Measurements from ENCODE around the gene UBE2L3.

- PRO-cap: no peak
These were observed 6.4 kb downstream of the DGCR6L start for GRCh38 chr22:20313429-20313914.

DNA sequence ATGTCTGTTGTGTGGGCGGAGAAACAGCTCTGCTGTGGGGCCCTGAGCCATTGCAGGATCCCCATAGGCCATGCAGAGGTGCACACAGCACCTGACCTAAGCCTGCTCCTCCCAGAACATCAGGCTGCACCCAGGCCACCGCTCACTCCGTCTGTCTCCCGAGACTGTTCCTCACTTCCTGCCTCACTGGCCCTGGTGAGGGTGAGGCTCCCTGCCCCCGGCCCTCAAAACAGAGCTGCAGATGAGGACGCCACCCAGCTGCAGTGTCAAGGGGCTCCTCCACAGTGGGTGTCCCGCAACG, 3.0 kb upstream of the DGCR6L start:
- PRO-cap: no peak

- PRO-cap: no peak
These were observed 14.2 kb downstream of the ZNF74 start for GRCh38 chr22:20408124-20408580.

DNA sequence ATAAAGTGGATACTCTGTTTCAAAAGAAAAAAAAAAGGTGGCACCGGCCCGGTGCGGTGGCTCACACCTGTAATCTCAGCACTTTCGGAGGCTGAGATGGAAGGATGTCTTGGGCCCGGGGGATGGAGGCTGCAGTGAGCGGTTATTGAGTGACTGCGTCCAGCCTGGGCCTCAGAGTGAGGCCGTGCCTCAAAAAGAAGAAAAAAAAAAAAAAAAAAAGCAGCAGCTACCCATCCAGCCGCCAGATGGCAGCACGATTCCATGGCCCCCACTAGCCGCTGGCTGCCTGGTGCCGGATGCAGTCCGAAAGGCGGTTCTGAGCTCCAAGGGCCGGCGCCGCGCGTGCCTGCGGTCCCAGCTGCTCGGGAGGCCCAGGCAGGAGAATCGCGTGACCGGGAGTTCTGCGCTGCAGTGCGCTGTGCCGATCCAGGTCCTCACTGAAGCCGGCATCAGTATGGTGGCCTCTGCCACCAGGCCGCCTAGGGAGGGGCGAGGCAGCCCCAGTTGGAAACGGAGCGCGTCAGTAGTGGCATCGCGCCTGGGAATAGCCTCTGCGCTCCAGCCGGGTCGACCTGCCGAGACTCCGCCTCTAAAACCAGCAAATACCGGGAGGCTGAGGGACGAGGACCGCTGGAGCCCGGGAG, 19.4 kb downstream of the SCARF2 start:
- PRO-cap: no peak

GRCh38 chr22:20511723-20512102, 4.3 kb downstream of the MED15 start:
- PRO-cap: no peak

DNA sequence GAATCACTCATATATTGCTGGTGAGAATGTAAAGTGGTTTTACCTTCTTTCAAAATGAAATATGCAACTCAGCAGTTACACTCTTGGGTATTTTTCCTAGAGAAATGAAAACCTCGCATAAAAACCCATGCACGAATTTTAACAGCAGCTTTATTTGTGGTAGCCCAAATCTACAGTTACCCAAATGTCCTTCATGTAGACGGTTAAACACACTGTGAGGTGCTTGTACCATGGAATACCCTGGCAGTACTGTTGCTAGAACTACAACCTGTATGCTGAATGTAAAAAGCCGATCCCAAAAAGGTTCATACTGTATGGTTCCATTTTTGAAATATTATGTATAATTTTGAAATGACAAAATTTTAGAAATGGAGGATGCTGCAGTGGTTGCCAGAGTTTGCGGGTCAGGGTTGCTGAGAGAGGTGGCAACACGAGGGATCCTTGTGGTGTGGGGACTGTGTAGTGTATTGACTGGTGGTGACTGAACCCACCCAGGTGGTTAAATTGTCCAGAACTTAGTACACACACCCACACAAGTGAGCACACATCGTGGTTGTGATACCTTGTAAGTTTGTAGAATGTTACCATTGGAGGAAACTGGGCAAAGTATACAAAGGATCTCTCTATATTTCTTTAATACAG, 55.8 kb downstream of the MED15 start:
- PRO-cap: no peak

- PRO-cap: no peak
These were observed 46.5 kb upstream of the SERPIND1 start for GRCh38 chr22:20727315-20728000.

- PRO-cap: no peak
These were observed 44.6 kb upstream of the SERPIND1 start for GRCh38 chr22:20729095-20730029.

- PRO-cap: no peak
These were observed 35.3 kb upstream of the SERPIND1 start for GRCh38 chr22:20738492-20739118.

DNA sequence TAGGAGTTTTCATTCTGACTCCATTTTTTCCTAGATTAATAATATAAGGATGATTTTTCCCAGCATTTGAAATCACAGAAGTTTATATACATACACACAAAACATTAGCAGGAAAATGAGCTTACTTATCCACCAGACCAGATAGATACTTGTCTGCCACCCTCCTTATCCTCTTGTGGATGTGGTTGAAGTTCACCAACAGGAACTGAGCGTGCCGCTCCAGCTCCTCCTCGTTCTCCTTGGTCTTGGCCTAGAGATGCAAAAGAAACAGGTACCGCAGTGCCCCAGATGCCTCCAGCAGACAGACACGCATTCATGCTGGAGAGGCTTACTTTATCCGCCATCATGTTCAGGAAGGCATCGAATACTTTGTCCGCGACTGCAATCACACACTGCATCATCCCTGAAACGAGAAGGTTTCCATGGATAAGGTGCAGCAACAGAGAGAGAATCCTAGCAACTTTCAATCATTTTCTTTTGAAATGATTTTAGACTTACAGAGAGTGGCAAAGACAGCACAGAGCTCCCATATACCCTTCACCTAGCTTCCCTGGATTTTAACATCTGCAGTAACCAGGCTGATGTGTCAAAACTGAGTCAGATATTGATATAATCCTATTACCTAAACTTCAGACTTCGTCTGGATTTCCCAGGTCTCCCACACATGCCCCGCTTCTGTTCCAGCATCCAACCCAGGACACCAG, 21.0 kb upstream of the SERPIND1 start:
- PRO-cap: no peak

DNA sequence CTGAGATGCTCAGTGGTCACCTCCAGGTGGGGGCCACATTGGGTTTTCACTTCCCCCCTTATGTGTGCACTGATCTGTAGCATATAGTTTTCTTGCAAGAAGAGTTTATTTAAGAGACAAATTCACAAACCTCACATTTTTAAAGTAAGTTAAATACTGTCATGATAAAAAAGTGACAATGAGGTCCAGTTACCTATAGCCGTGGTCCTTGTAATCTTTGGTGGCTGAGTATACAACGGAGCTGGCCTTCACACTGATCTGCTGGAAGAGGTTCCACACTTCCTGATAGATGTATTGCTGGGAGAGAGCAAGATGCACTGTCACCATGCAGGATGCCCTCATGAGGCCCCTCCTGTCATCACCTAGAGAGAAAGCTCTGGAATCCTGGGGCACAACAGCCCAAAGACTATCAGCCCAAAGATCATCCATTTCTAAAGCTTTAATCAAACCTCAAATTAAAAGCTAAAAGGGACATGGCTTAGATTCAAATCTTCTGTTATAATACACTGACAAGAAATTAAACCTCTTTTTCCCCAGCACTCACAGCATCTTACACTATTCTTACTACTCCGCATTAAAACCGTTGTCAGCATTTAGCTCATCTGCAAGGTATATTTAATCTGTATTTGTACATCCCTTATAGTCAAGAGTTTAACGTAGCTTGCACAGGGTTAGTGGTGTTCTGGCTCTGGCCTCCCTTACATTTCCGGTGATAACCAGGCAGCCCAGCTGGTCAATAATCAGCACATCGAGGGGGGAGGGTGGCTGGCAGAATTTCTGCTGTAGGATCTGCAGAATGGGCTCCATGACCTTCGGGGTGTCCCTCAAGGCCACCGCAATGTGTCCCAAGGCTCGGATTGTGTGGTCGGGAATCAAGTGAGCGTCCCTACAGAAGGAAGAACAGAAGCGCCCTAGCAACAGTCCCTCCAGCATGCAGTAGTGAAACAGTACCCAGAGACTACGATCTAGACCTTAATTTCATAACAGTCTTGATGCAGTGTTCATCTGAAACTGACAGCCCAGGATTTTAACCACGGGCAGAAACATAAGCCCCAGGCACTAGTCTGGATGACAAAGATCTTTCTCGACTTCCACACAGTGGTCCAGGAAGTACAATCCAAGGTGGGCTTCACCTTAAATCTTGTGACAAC, 24.9 kb downstream of the SERPIND1 start:
- PRO-cap: no peak

- PRO-cap: no peak
These were observed 27.8 kb downstream of the SERPIND1 start for GRCh38 chr22:20801754-20802113.

GRCh38 chr22:20843611-20844255, 14.9 kb downstream of the PI4KA start:
- PRO-cap: no peak

- PRO-cap: no peak
These were observed 674 bp downstream of the CRKL start for GRCh38 chr22:20917651-20918510.

GRCh38 chr22:20938015-20939015, 21.1 kb downstream of the CRKL start:
- PRO-cap: no peak

DNA sequence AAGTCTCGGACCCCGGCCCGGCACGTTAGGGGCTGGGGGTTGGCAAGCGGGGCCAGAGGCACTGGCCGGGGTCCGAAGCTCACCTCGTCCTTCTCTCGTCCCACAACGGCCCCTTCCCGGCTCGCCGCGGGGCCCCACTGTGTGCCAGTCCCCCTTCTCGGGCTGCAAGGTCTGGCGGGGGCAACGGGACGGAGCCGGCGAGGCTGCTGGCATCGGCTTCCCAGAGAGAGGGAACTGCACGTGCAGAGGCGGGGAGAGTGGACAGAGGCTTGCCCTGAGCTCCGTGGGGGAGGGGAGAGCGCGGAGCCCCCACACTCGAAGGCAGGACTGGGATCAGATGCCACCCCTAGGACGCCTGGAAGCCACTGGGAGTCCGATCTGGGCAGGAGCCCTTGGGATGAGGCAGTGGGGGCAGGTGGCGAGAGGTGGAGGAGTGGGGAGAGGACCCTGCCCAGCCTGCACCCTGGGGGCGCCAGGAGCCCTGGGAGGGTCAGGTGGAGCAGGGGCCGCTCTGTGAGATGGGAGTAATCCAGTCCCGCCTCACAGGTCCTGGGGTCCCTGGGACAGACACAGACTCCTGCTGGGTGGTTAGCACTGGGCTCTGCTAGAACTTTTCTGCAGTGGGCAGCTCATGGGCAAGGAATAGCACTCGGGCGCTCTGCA, 1.6 kb upstream of the AIFM3 start:
- PRO-cap: no peak

GRCh38 chr22:21444490-21445376, 22.5 kb upstream of the TMEM191C start:
- PRO-cap: no peak

GRCh38 chr22:21567438-21567982, at the start of gene UBE2L3:
Gene UBE2L3, plus strand, starts transcription at chr22:21567714.
- PRO-cap: bidirectional peak, plus-strand start at chr22:21567713, minus-strand start at chr22:21567630

DNA sequence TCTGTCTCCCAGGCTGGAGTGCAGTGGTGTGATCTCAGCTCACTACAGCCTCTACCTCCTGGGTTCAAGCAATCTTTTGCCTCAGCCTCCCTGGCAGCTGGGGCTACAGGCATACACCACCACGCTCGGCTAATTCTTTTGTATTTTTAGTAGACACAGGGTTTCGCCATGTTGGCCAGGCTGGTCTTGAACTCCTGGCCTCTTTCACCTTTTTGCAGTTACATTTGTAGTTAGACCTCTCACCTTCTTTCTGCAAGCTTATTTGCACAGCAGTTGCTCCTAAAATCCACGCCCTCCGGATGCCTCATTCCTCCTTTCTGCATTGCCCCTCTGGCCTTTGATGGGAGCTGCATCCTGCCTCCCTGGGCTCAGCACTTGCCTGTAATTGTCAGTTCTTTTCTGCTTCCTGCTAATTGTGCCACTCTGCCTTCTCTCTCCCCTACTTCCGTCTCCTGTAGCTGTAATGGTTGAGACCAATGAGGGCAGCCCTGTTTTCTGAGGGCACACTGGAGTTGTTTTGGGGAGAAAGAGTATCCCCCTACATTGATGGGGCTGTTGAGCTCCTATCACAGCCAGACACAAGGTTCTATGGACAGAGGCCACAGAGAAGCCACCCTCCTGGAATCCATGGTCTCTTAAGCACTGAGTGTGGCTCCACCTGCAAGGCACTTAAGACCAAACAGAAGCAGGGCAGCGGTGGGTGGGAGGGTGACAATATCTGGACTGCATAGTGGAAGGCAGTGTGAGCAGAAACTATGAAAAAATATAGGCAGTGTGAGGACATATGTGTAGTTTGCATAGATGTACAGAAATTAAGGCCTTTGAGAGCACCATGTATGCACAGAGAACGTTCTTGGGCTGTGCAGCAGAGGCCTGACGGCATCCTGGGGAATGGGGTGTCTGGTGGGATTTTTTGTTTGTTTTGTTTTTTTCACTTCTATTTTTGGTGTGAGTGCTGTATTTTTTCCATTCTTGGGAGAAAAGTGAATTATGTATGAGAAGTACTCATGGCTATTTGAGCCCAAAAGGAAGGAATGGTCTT, 30.6 kb downstream of the YDJC start:
- PRO-cap: no peak

DNA sequence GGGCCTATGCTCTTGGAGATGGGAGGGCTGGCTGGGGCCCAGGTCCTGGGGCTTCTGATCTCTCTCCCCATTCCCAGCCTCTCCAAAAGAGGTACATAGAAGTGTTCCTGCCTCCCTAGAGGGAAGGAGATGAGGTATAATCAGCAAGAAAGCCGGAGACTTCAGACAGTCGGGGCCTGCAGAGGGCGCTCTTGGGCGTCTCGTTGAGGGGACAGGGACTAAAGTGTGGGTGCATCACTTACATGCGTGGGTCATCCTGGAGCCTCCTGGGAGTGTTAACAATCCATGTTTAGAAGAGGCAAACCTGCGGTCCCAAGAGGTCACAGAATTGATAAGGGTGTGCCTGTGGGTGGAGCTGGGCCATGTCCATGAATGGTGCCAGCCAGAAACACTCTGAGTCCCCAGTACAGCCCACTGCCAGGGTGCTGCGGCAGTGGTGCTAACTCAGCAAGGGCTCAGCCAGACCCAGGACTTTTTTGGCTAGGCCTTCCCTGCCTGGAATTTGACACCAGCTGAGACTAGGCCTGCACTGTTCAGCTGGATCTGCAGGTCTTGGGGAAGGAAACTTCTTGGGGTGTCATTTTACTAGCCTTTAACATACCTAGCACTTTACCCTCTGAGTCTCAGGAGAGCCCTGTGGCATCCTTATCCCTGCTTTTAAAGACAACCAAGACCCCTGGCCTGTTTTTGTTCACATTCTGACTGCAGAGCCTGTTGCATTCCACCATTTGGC, 5.6 kb downstream of the YDJC start:
- PRO-cap: no peak

All from LUHMES (cell line).